CMK (cell line): Measurements from ENCODE around the genes CBX6 and APOBEC3B.

DNA sequence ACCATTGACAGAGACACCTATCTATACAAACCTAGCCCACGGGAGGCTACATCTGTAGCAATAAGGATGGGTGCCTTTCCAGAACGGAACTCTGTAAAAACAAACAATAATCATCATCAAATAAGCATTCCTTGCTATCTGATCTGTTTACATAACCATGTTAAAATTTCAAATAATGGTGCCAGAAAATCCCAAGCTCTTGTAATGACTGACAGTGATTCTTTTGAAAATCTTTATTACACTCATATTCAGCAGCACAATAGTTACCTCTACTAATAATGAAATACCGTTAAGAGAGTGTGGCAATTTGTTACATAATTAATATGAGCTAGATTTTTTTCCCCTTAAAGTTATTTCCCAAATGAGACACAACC lies 14.1 kb downstream of the DDX17 start:
- RRBS, result no CpG with 5 or more reads among the region's 3 CpGs

DNA sequence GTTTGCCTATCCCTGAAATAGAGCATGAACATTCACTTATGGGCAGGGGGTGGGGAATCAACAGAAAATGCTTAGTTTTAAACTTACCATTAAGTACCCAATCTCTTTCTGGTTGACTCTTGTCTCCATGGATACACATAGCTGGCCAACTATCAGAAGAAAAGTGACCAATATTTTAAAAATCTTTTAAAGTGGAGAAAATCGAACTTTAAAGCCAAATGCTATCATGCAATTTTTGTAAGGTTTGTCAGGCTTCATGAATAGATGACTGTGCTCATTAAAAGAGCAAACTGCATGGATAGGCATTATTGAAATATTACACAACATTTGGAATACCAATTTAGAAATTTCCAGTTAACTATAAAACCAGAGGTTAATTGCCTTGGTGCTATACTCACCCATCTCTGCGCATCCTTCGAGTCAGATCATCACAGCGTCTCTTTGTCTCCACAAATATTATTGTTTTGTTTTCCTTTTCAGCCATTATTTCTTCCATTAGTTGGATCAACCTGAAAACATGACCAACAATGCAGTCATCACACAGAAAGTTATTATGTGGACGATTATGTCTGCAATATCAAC lies 12.4 kb downstream of the DDX17 start:
- RRBS, result no CpG with 5 or more reads among the region's 5 CpGs

DNA sequence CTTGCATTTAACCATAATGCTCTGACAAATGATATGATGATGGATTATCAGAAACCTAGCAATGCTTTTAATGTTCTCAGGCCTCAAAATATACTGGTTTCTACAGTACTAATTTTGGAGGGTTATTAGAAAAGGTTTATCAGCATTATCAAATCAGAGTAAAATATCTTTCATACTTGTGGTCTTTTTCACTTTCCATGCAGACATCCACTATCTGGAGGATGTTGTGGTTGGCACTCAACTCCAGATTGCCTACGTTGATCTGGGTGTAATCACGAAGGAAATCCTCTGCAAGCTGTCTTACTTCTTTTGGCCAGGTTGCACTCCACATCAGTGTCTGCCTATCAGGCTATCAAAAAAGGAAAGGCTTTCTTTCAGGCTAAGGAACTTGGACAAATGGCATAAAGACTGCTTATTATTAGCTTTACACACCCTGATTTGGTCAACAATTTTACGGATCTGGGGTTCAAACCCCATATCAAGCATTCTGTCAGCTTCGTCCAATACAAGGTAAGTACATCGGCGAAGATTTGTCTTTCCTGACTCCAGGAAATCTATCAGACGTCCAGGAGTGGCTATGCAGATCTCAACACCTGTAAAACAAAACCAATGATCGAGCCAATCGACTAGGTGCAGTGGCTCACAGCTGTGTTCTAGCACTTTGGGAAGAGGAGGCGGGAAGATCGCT lies 11.5 kb downstream of the DDX17 start:
- RRBS, result no CpG with 5 or more reads among the region's 11 CpGs

- RRBS, result 15% methylated on average over 4 of the region's 19 CpGs
Measured at GRCh38 chr22:38655563-38656195, 513 bp downstream of the FAM227A start.

- RRBS, result no CpG with 5 or more reads among the region's 12 CpGs
Measured at GRCh38 chr22:38687170-38688267, 5.8 kb downstream of the TOMM22 start.

DNA sequence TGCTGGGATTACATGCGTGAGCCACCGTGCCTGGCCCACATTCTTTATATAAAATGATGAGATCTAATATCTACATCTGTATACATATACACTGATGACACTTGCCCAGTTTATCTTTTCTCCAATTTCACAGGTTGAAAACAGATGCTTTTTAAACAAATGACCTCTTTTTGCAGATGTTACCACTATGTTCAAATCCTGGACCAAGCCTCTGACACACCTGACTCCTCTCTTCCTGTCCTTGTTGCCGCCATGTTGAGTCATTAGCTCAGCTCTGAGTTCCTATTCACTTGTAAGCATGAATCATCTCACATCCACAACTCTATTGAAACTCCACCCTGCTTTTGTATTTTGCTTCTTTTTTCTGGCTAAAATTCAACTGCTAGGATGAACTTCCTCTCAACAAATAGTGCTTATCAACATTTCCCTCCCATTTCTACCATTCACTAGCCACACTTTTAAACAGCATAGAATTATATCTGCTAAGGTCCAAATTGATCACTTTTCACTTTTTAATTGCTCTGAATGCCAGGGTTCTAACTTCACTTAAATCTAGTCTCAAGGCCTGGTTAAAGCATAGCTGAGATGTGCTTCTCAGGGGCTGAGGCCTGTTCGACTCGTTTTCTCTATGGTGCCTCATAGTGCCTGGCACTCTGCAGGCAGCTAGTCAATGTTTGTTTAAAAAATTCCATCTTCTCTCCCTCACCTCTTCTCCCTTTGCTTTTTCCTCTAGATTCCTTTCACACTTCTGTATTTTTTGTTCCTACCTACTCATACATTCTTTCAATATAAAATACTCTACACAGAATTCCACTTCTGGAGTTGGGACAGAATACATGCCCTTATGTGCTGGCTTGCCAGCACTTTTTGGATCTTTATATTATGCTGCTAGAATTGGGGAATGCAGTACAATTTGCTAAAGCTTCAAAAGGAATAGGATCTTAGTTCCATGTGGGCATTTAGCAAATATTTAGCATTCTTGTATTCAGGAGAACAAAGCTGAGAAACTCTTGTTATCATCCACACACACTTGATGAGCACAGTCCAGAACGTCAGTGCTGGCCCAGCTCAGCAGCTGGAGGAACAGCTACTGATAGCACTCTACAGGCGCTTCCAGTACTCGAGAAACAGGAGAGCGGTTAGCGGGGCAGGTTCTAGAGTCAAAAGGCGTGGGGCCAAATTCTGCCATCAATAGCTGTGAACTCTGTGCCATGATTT lies 3.8 kb downstream of the JOSD1 start:
- RRBS, result no CpG with 5 or more reads among the region's 11 CpGs

DNA sequence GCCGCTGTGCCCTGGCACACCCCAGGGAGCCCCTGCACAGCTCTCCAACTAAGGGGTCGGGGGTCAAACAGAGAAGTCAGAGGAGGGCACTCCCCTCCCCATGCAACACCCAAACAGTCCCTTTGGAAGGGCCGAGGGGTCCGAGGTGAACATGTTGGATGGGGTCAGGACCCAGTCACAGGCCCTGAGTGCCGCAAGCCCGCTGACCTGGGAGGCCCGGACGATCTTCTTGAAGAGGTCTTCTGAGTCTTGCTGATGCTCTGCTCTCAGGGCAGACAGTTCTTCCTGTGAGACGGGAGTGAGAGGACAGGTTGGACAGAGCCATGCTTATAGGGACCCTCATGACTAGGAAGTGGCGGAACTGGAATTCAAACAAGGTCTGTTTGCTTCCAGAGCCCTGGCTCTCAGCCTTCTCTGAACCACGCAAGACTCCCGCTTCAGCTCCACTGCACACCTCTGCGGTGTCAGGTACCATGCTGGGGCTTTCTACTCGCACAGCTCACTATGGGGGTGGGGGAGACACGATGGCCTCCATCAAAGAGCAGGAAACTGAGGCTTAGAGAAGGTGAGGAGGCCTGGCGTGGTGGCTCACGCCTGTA lies 14.4 kb downstream of the SUN2 start:
- RRBS, result no CpG with 5 or more reads among the region's 17 CpGs

DNA sequence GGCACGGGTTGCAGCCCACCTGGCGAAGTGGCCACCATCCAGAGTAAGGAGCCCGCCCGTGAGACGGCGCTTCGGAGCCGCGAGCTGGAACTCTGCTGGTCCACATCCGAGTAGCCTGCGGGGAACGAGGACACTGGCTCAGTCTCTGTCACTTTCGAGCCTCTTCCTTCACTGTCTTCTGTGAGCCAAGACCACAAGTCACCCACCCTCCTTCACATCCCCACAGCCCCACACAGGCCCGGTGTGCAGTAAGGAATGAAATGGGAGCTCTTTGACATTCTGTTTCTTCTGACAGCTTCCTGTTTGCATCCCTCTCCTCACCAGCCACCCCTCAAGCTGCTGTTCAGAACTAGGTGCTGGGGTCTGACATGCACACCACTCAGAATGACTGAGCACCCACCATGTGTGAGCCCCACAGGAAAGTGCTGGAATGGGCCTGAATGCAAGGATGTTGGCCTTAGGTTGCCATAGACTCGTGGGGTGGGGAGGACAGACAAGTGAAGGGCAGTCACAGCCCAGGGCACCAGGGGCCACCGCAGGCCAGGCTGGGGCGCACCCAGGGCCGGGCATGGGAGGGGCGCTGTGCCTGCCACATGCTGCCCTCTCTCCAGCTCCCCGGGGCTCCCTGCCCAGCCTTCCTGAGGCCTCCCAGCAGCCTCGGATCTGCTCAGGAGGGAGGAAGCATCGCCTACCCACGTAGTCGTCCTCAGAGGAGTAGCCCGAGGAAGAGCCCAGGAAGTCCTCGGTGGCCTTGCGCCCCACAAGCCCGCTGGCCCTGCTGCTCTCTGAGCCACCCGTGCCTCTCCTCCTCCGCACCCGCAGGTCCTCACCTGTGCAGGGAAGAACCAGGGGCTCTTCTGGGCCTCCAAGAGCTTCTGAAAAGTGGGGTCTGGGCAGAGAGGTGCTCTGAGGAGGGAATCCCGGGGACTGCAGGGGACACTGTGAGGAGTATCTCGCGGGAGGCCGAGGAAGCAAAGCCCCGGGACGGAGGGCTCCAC lies 5.3 kb downstream of the SUN2 start:
- RRBS, result 96% methylated on average over 8 of the region's 37 CpGs

- RRBS, result 94% methylated on average over 5 of the region's 26 CpGs
Measured at GRCh38 chr22:38752489-38753158, 3.2 kb downstream of the SUN2 start.

GRCh38 chr22:38816725-38817051 lies 22.7 kb upstream of the DNAL4 start:
- RRBS, result no CpG with 5 or more reads among the region's 3 CpGs

- RRBS, result 2% methylated on average over 44 of the region's 129 CpGs
Measured at GRCh38 chr22:38871405-38872561, at the start of gene CBX6. Gene CBX6, minus strand, starts transcription at chr22:38872216.

- RRBS, result no CpG with 5 or more reads among the region's 5 CpGs
Measured at GRCh38 chr22:38873817-38874348, 1.9 kb upstream of the CBX6 start.

GRCh38 chr22:38881361-38881927 lies 9.4 kb upstream of the CBX6 start:
- RRBS, result no CpG with 5 or more reads among the region's 13 CpGs

GRCh38 chr22:38981907-38982789 lies at the start of gene APOBEC3B:
Gene APOBEC3B, plus strand, starts transcription at chr22:38982347.
- RRBS, result no CpG with 5 or more reads among the region's 16 CpGs

DNA sequence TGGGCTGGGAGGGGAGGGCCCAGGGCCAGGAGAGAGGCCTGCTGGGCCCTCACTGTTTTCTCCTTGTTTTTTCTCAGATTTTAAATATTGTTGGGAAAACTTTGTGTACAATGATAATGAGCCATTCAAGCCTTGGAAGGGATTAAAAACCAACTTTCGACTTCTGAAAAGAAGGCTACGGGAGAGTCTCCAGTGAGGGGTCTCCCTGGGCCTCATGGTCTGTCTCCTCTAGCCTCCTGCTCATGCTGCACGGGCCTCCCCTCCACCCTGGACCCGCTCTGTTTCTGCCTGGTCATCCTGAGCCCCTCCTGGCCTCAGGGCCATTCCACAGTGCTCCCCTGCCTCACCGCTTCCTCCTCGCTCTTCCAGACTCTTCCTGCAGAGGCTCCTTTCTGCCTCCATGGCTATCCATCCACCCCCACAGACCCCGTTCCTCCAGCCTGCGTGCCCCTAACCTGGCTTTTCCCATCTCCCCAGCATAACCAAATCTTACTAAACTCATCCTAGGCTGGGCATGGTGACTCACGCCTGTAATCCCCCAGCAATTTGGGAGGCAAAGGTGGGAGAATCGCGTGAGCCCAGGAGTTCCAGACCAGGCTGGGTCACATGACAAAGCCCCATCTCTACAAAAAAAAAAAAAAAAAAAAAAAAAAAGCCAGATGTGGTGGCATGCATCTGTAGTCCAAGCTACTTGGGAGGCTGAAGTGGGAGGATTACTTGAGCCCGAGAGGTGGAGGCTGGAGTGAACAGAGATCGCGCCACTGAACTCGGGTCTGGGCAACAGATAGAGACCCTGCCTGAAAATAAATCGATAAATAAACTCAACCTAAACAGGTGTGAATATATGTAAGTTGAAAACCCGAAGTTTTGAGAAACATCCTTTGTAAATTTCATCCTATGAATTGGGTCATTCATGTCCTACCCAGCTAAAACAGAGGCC lies 2.5 kb upstream of the APOBEC3D start:
- RRBS, result no CpG with 5 or more reads among the region's 17 CpGs

GRCh38 chr22:39099474-39099923 lies 2.5 kb downstream of the APOBEC3H start:
- RRBS, result no CpG with 5 or more reads among the region's 6 CpGs

- RRBS, result no CpG with 5 or more reads among the region's 34 CpGs
Measured at GRCh38 chr22:39236318-39237177, 8.2 kb downstream of the PDGFB start.

DNA sequence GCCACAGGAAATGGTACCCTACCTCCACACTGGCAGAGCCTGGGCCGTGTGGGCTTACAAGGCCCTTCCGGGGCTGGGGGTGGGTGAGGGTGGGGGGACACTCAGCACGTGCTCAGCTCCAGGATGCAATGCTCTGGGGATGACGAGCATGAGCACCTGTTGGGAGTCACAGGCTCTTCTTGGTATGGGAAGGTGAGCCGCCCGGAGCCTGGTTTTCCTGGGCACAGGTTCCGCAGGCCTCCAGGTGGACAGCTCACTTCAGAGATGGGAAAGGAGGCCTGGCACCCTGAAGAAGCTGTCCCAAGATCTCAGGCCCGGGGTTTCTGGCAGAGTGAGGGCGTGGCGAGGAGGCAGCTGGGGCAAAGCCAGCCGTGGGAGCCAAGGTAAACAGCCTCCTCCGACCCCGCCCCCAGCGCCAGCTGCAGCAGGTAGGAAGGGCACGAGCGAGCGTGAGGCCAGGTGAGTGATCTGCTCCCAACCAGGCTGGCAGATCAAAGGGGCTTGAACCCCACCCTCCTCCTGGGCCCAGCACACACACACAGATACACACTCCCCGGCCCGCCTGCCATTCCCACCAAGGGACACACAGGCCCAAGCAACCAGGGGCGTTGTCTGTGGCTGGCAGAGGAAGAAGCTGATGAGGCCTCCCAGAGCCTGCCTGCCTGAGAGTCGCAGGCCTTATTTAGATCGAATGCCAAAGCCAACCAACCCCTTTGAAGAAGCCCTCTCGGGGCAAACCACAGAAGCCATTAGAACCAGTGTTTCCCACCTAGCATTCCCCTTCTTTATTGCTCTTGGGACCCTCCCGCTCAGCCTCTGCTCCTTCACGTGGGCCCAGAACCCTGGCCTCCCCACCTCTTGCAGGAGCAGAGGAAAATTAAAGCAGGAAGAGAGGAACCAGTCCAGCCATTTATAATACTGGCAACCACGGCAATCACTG lies 5.2 kb downstream of the PDGFB start:
- RRBS, result 67% methylated on average over 3 of the region's 26 CpGs

DNA sequence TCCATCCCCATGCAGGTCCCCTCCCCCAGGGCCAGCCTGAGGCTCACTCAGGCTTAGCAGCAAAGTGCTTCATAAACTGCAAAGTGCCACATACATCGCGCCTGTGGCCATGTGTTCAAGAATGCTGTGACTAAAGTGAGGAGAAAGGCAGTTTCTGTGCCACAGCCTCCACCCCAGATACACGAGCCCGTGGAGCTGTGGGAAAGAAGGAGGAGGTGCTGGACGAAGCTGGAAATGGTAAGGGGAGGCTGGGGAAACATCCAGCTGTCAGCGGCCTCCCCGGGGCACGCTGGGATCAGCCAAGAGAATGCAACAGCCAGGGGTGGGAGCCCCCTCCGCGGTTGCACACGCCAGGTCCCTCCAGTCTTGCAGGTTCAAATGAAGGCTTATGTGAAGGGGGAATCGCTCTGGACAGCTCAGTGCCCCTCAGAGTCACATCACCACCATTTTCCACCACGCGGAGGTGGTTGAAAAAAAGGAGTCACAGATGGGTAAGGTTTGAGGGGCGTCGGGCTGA lies 3.3 kb downstream of the PDGFB start:
- RRBS, result no CpG with 5 or more reads among the region's 16 CpGs

- RRBS, result 30% methylated on average over 15 of the region's 38 CpGs
Measured at GRCh38 chr22:39242780-39243152, 2.0 kb downstream of the PDGFB start.